Skeletal muscle satellite cell (primary cell): ENCODE data around the genes PNMT and MED24.

DNA sequence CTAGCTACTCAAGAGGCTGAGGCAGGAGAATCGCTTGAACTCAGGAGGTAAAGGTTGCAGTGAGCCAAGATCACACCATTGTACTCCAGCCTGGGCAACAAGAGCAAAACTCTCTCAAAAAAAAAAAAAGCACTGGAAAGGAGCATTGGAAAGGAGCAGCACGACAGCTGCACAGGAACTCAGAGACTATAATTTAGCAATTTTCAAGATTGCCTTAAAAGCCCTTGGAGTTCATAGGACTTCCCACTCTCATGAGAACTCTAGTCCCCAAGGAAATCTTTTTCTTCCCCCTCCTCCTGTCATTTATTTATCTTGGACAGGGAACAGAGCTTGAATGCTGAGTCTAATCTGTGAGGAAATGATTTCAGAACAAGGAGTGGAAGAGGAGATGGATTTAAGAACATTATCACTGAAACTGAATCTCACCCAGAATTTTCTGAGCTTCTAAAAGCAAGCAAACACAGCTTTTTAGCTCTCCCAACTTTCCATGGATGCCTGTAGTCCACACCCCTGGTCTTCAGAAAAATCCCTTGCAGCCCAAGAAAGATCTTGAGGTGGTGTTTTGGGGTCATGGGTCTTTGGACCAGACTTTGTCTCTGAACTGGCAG is 68.9 kb downstream of the PLXDC1 start:
- CAGE, long polyA plus RNA = no peak

DNA sequence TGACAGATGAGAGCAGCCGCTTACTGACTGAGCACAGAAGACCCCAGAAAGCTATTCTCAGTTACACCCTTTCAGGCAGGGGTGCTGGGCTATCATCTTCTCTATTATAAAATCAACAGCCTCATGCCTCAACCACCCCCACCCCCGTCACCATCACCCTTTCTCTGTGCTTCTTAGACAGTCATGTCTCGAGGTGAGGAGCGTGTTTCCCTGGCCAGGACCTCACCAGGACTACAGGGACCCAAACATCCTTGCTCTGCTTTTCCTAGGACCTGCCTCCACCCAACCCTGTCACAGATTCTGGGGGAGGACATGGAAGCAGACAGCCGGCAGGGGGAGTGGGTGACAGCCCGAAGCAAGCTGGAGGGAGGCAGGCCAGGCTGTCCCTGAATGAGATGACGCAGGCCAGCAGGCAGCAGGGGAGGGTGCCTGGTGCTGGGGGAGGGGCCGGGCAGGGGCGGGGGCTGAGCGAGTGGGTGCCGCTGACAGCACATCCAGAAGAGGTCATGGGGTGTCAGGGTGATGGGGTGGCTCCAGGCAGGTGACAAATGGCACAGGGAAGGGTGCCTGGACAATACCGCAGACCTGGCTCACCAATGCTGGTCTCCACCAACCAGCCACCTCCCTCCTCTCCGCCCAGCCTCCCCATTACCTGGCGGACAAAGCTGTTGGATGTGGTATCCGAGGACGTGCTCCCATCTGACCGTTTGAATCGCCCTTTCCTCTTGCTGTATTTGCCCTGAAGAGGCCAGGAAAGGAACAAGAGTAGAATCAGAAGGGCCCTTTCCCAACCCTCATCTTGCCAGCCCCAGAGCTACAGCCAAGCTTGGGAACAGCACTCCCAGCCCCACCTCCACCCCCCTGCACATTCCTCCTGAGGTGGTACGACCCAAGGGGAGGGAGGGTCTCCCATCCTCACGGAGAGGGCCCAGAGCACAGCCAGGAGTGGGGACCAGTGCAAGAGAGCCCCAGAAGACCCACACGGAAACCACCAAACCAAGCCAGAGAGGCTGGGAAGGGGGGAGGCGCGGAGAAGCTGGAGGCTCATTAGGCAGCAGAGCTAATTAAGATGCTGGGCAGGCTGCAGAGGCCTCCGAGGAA is 2.9 kb downstream of the CACNB1 start:
- CAGE, long polyA plus RNA = no peak

GRCh38 chr17:39196765-39197329 is 622 bp downstream of the CACNB1 start:
- CAGE, long polyA plus RNA = no peak

DNA sequence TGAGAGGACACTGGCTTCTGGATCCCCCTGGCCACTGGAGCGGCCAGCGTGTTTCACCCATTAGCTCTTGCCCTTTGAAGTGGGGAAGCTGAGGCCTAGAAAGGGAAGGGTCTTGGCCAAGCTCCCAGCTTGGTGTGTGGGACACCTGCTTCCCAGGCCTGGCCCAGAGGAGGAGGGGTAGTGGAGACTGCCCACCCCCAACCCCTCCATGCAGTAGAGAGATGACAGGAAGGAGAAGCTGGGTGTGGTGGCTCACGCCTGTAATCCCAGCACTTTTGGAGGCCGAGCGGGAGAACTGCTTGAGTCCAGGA is 6.4 kb downstream of the RPL19 start:
- CAGE, long polyA plus RNA = no peak

GRCh38 chr17:39239558-39240096 is 13.9 kb upstream of the STAC2 start:
- CAGE, long polyA plus RNA = no peak

DNA sequence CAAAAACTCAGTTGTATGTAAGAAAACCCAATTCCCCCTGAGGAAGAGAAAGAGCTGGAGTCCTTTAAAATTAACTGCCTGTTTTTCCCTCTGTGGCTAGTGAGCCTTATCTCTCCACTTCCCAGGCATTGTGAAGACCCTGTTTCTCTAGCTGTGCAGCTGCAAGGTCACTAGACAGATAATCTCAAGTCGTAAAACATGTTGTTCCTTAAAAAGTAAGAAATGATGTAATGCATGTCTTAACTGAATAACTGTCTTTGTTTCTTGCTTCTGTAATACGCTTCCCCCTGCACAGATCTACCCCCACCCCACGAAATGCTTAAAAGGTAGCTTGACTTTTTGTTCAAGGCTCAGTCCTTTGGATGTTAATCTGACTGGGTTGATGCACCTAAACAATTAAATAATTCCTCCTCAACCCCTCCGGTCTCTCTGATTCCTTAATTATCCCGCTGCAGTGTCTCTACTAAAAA is 66.4 kb downstream of the FBXL20 start:
- CAGE, long polyA plus RNA = no peak

GRCh38 chr17:39462964-39463262 is 1.6 kb downstream of the CDK12 start:
- CAGE, long polyA plus RNA = no peak

GRCh38 chr17:39470862-39471910 is 9.9 kb downstream of the CDK12 start:
- CAGE, long polyA plus RNA = no peak

DNA sequence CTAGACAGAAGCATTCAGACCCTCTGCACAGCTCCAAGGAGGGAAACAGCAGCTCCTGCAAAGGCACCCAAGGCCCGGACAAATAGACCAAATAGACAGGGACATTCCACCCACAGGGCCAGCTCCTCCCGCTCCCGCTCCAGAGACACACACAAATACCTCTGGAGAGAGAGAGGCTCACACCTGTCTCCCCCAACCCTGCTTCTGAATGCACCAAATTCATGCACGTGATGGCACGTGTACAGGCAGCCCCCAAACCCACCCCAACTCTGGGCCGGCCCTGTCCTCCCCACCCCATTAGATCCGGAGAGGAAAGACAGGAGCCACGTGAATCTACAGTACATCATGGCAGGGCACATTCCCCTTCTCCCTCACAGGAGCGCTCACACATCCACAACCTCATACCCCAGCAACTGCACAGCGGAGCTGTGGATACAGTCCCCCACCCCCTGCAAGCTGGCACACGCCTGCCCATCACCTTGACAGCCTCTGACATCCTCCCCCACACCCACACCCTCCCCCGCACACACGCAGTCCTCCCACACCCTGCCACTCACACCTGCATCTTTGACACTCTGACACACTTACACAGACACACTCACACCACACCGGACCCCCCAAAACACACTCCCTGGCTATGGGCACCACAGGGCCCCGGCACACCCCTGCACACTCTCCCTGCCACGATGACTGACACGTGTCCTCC is 776 bp upstream of the PPP1R1B start:
- CAGE, long polyA plus RNA = no peak

GRCh38 chr17:39649871-39650478 is 13.0 kb downstream of the STARD3 start:
- CAGE, long polyA plus RNA = no peak

DNA sequence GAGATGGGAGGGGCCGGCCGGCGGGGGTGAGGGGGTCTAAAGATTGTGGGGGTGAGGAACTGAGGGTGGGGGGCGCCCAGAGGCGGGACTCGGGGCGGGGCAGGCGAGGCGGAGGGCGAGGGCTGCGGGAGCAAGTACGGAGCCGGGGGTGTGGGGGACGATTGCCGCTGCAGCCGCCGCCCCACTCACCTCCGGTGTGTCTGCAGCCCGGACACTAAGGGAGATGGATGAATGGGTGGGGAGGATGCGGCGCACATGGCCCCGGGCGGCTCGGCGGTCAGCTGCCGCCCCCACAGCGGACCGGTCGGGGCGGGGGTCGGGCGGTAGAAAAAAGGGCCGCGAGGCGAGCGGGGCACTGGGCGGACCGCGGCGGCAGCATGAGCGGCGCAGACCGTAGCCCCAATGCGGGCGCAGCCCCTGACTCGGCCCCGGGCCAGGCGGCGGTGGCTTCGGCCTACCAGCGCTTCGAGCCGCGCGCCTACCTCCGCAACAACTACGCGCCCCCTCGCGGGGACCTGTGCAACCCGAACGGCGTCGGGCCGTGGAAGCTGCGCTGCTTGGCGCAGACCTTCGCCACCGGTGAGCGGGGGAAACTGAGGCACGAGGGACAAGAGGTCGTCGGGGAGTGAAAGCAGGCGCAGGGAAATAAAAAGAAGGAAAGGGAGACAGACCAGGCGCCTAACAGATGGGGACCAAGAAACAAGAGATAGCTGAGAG is at the start of gene PNMT:
TSS of gene PNMT (plus strand) at position 355 of the 717 bp plus-strand sequence.
- CAGE, long polyA plus RNA = no peak

DNA sequence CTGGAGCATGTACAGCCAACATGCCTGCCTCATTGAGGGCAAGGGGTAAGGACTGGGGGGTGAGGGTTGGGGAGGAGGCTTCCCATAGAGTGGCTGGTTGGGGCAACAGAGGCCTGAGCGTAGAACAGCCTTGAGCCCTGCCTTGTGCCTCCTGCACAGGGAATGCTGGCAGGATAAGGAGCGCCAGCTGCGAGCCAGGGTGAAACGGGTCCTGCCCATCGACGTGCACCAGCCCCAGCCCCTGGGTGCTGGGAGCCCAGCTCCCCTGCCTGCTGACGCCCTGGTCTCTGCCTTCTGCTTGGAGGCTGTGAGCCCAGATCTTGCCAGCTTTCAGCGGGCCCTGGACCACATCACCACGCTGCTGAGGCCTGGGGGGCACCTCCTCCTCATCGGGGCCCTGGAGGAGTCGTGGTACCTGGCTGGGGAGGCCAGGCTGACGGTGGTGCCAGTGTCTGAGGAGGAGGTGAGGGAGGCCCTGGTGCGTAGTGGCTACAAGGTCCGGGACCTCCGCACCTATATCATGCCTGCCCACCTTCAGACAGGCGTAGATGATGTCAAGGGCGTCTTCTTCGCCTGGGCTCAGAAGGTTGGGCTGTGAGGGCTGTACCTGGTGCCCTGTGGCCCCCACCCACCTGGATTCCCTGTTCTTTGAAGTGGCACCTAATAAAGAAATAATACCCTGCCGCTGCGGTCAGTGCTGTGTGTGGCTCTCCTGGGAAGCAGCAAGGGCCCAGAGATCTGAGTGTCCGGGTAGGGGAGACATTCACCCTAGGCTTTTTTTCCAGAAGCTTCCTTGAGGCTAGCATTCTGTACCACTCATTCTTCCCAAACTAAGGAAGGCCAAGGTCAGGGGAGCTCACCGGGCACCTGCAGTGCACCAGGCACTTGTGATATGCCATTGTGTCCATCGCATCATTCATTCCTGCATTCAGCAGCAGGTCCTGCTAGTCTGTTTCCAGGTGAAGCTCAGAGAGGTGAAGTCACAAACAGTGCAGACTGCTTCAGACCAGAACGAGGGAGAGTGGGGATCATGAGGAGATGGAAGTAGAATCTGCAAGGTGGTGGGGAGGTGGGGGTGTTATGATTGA is 1.9 kb downstream of the PNMT start:
- CAGE, long polyA plus RNA = no peak

- CAGE, long polyA plus RNA = no peak
Measured at GRCh38 chr17:39703545-39703995, 3.7 kb downstream of the ERBB2 start.

GRCh38 chr17:39755143-39755420 is 17.3 kb downstream of the GRB7 start:
- CAGE, long polyA plus RNA = no peak

GRCh38 chr17:39934302-39934734 is 6.8 kb downstream of the LRRC3C start:
- CAGE, long polyA plus RNA = no peak

- CAGE, long polyA plus RNA = no peak
Measured at GRCh38 chr17:39992907-39993529, 12.4 kb downstream of the PSMD3 start.

GRCh38 chr17:40018511-40018717 is 3.2 kb downstream of the CSF3 start:
- CAGE, long polyA plus RNA = no peak

- CAGE, long polyA plus RNA = no peak
Measured at GRCh38 chr17:40019160-40019919, 4.1 kb downstream of the CSF3 start.

DNA sequence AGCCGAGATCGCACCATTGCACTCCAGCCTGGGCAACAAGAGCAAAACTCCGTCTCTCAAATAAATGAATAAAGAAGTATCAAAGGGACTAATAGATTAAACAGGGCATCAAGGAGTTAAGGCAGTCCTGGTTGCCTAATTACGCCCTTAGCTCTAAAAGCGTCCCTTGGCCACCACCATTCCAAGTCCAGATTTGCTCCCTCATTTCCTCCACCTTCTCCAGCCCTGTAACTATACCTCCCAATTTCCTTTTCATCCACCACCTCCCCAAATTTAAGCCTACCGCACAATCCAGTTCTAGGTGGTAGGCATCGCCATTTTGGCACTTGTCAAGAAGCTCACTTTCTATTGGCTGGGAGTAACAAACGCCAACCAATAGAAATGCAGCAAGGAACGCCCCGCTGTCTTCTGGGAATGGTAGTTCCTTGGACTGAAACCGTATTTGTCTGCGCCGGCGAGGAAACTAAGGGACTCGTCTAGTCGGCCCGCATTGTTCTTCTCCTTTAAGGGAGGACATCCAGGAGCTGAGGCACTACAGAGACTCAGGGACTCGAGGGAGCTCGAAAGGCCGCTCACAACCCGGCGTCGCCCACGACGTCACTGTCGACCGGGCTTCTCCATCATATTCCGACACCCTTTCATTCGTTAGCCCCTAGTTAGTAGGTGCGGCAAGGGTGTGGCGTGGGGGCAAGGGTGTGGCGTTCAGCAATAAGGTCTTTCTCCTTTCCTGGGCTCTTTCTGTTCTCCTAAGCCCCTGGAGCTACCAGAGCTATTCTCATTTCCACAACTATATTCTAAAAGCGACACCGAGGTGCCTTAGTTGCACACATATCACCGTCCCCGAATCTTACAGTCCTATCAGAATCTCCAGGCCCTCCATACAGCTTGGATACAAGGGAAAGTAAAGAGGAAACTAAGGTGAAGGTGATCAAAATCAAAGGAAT is at the start of gene MED24:
TSS of gene MED24 (minus strand) at position 331 of the 944 bp plus-strand sequence.
- CAGE, long polyA plus RNA = start-site peak on the minus strand centred at position 327 of the sequence, 13 bp wide, 36 and 42 reads in 2 replicates

- CAGE, long polyA plus RNA = no peak
Measured at GRCh38 chr17:40068178-40068671, 5.5 kb downstream of the THRA start.